GM23338 (cell line): ENCODE measurements around a stretch of chr6.

- PRO-cap, result no peak
- RAMPAGE, long total RNA, result no peak
Measured at GRCh38 chr6:33599250-33600017, 19.4 kb upstream of the BAK1 start.

DNA sequence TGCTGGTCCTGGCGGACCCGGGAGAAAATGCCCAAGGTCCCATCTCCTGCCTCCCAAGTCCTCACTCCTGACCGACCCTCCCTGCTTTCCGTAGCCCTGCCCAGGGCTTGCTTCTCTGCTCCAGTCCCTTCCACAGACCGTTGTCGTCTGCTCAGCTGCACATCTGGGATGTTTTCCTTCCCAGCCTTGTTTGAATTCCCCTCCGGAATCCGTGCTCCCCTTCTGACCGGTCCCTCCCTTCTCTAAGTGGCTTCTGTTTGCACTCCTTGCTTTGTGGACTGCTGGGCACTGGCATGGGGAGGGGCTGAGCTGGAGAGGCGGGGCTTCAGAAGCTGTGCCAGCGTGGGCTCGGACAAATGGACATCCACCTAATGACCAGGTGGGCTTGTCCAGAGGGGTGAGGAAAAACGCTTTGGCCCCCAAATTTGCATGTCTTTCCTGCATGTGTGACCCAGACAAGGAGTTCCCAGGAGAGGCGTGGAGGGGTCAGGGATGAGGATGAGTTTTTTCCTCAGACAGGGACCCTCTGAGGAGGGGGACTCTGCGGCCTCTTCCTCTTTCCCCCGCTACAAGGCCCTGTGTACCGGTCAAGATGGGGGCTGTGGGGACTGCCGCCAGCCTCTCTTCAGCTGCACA, 13.4 kb downstream of the ITPR3 start:
- PRO-cap, result unidirectional peak, minus-strand start at position 244 of the sequence
- RAMPAGE, long total RNA, result no peak

DNA sequence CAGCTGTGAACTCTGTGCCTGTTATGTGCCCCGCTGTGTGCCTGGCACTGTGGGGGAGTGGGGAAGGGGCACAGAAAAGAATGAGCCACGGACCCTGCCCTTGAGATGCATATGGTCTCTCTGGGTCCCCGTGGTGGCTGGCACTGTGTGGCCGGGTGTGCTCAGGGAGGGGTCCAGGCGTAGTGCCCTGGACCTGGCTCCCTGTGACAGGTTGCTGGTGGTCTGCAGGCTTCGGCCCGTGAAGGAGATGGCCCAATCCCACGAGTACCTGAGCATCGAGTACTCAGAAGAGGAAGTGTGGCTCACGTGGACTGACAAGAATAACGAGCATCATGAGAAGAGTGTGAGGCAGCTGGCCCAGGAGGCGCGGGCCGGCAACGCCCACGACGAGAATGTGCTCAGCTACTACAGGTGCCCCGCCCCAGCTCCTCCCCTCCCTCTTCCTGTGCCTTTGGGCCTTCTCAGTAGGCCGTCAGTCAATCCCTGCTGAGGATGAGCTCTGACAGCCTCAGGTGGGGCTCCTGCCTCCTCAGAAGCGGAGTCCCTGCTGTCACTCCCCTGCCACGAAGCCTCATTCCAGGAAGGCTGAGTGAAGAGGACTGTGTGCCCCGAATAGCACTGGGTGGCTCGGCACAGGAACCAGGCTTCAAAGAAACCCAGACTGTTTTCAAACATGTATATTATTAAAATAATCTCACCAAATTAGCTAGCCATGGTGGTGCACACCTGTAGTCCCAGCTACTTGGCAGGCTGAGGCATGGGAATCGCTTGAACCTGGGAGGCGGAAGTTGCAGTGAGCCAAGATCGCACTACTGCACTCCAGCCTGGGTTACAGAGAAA, 42.5 kb downstream of the UQCC2 start:
- PRO-cap, result no peak
- RAMPAGE, long total RNA, result no peak

- PRO-cap, result no peak
- RAMPAGE, long total RNA, result no peak
Measured at GRCh38 chr6:33768560-33769134, 20.3 kb downstream of the LEMD2 start.

DNA sequence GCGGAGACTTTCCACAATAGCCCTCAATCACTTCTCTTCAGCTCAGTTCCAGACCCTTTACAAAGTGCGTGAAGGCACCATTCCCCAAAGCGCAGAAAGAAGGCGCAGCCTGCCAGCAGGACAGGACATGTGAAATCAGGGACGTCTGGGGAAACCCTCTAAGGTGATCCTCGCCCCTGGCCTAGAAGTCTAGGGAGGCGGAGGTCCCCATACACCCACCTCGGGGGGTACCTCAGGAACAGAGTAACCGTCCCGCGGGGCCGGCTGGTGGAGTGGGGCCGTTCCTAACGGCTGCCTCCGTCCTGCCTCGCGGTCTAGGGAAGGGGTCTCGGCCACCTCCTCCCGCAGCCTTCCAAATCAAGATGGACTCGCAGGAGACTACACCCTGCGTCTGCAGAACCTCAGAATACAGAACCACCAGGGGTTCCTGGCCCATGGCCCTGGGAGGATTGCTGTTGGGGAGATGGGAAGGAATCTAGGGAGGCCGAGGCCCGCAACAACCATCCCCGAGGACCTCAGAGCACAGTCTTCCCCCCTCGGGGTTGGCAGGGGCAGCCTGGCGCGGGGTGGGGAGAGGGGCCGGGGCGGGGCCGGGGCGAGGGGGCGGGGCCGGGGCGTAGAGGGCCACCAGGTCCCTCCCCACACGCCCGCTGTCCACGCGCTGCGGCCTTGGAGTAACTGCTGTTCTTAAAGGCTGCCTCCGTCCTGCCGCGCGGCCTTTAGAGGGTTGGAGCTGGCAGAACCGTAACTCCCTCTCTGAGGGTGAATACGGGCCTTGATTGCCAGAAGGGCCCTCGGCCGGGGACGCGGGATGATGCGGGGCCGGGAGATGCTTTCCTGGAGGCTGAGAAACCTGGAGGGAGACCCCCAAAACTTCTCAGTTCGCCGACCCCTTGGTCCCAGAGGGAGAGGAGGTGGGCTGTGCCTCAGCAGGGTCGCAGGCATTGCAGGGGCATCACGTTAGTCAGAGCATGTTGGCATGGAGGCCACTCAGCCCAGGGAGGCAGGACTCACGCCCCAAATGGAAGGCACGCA, 89.0 kb upstream of the MLN start:
- PRO-cap, result no peak
- RAMPAGE, long total RNA, result no peak

- PRO-cap, result no peak
- RAMPAGE, long total RNA, result no peak
Measured at GRCh38 chr6:33988104-33988944, 157.6 kb downstream of the GRM4 start.

- PRO-cap, result bidirectional peak, plus-strand start at chr6:34145192, minus-strand start at chr6:34145160
- RAMPAGE, long total RNA, result no peak
Measured at GRCh38 chr6:34144695-34145450, 1.0 kb downstream of the GRM4 start.

GRCh38 chr6:34146270-34146827, 462 bp upstream of the GRM4 start:
- PRO-cap, result no peak
- RAMPAGE, long total RNA, result no peak

DNA sequence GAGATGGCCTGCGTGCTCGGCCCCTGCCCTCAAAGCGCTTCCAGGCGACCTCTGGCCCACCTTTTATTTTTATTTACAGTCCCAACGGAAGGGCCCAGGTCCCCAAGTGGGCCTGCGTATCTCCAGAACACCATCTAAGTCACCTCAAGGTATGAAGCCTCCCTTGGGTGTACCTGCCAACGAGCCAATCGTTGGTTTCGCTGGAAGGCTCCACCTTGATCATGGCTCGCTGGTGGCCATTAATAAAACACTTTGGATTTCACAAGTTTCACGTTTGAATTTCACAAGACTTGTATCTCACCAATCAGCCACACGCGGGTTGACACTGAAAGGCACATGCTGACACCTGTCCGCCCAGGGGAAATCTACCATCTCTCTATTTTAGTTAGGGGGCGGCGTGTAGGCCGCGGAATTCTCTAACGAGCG, 635 bp upstream of the HMGA1 start:
- PRO-cap, result bidirectional peak, plus-strand start outside the sequence, minus-strand start at position 141 of the sequence
- RAMPAGE, long total RNA, result no peak

DNA sequence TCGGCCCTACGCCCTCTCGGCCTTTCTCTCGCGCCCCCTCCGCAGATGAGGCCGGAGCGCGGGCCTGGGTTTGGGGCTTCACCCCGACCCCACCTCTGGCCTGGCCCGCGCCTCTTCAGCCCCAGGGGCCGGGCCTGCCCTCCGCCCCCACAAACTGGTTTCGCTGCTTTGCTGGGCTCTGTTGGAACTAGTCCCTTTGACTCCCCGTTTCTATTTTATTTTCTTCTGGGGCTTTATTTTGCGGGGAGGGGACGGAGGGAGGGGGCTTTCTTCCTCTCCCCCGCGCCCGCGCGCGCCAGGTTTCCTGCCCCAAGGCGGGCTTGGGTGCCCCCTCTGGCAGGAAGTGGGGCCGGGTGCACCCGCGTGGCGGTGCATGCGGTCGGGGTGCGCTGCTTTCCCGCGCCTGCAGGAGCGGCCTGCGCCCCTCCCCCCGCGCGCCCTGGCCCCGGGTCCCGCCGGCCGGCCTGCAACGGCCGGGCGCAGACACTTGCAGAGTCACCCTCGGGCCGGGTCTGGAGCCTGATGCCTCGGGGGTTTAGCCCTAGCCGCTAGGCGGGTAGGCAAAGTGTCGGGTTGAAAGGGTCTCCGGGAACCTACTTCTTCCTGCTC, 1.3 kb downstream of the HMGA1 start:
- PRO-cap, result bidirectional peak, plus-strand start at position 492 of the sequence, minus-strand start at position 189 of the sequence
- RAMPAGE, long total RNA, result no peak

DNA sequence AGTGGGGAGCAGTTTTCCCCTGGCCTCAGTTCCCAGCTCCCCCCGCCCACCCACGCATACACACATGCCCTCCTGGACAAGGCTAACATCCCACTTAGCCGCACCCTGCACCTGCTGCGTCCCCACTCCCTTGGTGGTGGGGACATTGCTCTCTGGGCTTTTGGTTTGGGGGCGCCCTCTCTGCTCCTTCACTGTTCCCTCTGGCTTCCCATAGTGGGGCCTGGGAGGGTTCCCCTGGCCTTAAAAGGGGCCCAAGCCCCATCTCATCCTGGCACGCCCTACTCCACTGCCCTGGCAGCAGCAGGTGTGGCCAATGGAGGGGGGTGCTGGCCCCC, 3.8 kb downstream of the SMIM29 start:
- PRO-cap, result no peak
- RAMPAGE, long total RNA, result no peak

DNA sequence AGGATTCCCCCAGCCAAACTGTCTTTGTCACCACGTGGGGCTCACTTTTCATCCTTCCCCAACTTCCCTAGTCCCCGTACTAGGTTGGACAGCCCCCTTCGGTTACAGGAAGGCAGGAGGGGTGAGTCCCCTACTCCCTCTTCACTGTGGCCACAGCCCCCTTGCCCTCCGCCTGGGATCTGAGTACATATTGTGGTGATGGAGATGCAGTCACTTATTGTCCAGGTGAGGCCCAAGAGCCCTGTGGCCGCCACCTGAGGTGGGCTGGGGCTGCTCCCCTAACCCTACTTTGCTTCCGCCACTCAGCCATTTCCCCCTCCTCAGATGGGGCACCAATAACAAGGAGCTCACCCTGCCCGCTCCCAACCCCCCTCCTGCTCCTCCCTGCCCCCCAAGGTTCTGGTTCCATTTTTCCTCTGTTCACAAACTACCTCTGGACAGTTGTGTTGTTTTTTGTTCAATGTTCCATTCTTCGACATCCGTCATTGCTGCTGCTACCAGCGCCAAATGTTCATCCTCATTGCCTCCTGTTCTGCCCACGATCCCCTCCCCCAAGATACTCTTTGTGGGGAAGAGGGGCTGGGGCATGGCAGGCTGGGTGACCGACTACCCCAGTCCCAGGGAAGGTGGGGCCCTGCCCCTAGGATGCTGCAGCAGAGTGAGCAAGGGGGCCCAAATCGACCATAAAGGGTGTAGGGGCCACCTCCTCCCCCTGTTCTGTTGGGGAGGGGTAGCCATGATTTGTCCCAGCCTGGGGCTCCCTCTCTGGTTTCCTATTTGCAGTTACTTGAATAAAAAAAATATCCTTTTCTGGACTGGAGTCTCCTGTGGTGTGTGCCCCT, 3.2 kb downstream of the SMIM29 start:
- PRO-cap, result unidirectional peak, plus-strand start at position 217 of the sequence
- RAMPAGE, long total RNA, result start-site peak on the plus strand centred at position 217 of the sequence, 86 bp wide, 378 and 818 reads in 2 replicates

DNA sequence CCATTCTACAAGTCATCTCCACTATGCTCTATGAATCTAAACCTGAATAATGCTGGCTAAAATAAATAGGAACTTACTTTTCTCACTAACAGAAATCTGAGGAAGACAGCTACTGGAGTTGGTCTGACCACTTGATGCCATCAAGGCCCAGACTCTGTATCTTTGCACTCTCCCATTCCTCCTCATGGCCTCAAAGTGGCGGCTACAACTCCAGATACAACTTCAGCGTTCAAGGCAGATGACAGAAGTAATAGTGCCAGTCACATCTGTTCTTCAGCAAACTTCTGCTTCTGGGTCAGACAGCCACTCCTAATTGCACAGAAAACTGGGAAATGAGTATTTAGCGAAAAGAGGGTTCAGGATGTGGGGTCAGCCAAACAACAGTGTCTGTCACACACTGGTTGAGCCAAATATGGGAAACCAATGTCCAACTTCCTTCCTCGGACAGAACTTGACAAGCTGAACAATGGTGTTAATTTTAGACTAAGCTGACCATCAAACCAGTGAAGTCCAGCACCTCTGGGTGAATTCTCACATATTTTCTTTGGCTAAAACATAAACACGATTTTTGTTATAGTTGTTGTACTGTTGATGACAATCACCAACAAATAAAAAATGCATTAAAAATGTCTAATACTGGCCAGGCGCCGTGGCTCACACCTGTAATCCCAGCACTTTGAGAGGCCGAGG, 22.1 kb downstream of the NUDT3 start:
- PRO-cap, result no peak
- RAMPAGE, long total RNA, result no peak

- PRO-cap, result no peak
- RAMPAGE, long total RNA, result no peak
Measured at GRCh38 chr6:34386255-34387227, 5.9 kb downstream of the NUDT3 start.

DNA sequence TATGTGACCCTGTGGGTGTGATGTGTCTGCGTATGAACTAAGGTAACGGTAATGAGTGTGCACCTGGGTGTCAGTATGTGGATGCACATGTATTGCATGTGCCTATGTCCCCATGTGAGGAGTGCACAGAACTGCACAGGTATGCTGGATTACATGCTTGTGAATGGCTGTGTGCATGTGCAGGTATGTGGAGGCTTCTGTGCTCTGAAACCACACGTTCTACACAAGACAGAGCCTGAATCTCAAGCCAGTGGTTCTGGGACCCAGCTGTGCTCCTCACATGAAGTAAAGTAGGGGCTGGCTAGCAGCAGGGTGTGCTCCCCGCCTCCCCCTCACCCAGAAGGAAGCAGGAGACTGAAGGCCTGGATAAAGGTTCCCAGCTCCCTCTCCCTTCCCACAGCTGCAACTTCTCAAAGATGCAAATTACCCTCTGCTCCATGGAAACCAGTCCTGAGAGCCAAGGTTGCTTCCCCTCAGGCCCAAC, 24.7 kb upstream of the SPDEF start:
- PRO-cap, result no peak
- RAMPAGE, long total RNA, result no peak

DNA sequence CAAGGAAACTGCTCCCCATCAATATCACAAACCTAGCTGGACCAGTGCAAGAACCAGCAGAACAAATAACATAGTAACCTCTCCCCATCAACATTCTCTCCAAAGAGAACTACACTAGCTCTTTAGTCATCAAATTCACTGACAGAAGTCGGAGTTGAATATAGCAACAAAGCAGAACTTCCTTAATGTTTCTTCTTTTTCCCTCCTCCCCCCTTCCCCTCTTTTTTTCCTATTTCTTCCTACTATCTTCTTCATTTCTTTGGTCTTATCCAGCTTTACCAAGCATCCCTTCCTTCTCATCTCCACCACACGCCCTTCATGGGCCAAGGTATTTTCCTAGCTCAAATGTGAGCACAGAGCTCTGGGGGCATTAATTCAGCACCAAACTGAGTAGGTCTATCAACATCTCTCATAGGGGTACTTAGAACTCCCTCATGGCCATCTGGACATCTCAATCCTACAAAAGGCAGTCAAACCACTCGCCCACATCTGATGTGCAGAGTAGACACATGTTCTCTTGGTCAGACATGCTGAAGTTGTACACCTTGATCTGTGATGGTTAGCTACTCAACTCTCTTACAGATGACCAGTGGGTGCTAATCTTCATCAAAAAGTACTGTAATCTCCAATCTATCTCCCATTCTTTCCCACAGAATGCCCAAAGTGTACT, 69.0 kb upstream of the SPDEF start:
- PRO-cap, result no peak
- RAMPAGE, long total RNA, result no peak

GRCh38 chr6:34672837-34673036, 23.8 kb downstream of the ILRUN start:
- PRO-cap, result no peak
- RAMPAGE, long total RNA, result no peak

DNA sequence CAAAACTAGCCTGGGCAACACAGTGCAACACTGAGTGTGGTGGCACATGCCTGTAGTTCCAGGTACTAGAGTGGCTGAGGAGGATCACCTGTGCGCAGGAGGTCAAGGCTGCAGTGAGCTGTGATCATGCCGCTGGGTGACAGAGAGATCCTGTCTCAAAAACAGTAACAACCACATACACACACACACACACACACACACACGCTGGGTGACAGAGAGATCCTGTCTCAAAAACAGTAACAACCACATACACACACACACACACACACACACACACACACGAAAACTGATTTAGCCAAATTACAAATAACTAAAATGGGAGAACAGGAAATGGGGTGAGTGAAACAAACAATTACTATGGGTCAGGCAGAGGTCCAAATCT, 22.9 kb downstream of the ILRUN start:
- PRO-cap, result no peak
- RAMPAGE, long total RNA, result no peak

- PRO-cap, result no peak
- RAMPAGE, long total RNA, result no peak
Measured at GRCh38 chr6:34709191-34709838, 12.7 kb upstream of the ILRUN start.

- PRO-cap, result no peak
- RAMPAGE, long total RNA, result no peak
Measured at GRCh38 chr6:34760017-34760689, 2.8 kb downstream of the SNRPC start.